Colonic mucosa (tissue), 1 donor: ENCODE measurements around the gene UBXN6.

- PRO-cap, result bidirectional peak, plus-strand start at chr19:4053016, minus-strand start at chr19:4052423; unidirectional peak, minus-strand start at chr19:4053203; unidirectional peak, minus-strand start at chr19:4053265
Measured at GRCh38 chr19:4052594-4053502, 13.9 kb downstream of the ZBTB7A start.

DNA sequence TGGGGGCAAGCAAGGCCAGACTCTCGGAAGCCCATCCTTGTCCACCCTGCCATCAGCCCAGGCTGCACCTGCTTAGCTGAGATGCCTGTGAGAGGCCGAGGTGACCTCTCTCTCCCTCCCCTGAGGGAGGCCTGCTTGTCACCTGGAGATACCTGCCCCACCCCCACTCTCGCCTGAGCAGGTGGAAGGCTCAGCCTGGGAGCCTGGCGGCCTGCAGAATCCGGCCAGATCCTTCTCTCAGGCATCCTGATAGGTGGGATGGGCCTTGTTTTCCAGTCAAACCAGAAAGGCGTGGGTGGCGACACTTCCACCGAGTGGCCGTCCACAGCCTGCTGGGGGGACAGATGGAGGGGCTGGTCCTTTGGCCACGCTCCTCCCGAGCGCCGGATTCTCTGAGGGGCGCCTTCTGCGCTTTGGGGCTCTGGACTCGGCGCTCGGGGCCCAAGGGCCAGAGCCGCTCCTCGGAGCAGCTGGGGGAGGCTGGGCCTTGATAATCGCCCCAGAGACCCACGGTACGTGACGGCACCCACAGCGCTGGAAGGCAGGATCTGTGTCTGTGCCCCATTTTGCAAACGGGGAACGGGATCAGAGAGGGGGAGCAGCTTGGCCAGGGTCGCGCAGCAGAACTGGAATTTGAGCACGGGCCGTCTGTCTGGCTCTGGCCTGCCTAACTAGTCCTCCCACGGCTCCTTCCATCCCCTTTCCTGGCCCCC lies 4.6 kb downstream of the ZBTB7A start:
- PRO-cap, result bidirectional peak, plus-strand start at position 279 of the sequence, minus-strand start at position 222 of the sequence

GRCh38 chr19:4327104-4328077 lies 11.2 kb downstream of the STAP2 start:
- PRO-cap, result no peak

DNA sequence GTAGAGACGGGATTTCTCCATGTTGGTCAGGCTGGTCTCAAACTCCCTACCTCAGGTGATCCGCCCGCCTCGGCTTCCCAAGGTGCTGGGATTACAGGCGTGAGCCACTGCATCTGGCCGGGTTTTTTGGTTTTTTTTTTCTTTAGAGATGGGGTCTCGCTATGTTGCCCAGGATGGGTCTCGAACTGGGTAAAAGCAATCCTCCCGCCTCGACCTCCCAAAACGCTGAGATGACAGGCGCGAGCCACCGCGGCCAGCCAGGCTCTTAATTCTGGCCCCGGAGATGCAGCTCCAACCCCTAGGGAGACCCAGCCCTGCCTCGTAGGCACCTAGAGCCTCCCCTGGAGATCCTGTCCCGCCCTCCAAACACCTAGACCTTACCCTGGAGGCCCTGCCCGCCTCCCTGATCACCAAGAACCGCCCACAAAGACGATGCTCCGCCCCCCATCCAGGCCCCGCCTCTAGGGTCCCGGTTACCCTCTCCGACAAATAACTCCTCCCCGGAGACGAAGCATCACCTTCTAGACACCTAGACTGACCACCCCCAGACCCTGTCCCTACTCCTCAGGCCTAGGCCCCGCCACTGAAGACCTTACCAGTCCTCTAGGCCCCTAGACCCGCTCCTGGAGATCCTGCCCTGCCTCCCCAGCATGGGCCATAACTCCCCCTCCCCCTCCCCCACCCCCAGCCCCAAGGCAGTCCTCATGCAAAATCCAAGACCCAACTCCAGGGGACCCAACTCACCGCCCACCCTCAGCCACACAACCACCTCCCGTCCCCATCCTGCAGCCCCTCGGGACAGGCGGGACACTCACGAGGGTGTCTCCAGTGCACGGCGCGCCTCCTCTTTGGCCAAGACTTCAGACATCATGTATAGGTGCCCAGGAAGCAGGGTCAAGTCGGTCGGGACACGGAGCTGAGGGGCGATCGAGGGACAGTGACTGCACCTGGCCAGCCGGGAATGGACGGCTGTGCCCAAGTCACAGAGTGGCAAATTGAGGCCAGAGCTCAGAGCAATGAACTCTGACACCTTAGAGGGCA lies 9.2 kb downstream of the STAP2 start:
- PRO-cap, result no peak

DNA sequence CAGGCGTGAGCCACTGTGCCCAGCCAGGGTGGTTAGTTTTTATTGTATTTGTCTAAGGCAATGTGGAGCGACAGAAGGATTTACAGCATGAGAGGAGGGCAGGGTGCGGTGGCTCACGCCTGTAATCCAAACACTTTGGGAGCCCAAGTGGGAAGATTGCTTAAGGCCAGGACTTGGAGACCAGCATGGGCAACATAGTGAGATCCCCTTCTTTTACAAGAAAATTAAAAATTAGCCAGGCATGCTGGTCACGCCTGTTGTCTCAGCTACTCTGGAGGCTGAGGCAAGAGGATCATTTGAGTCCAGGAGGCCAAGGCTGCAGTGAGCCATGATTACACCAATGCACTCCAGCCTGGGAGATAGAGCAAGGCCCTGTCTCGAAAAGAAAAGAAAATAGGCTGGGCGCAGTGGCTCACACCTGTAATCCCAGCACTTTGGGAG lies 2.0 kb upstream of the MPND start:
- PRO-cap, result unidirectional peak, plus-strand start at position 296 of the sequence

GRCh38 chr19:4345492-4346367 lies 2.4 kb downstream of the MPND start:
- PRO-cap, result no peak

DNA sequence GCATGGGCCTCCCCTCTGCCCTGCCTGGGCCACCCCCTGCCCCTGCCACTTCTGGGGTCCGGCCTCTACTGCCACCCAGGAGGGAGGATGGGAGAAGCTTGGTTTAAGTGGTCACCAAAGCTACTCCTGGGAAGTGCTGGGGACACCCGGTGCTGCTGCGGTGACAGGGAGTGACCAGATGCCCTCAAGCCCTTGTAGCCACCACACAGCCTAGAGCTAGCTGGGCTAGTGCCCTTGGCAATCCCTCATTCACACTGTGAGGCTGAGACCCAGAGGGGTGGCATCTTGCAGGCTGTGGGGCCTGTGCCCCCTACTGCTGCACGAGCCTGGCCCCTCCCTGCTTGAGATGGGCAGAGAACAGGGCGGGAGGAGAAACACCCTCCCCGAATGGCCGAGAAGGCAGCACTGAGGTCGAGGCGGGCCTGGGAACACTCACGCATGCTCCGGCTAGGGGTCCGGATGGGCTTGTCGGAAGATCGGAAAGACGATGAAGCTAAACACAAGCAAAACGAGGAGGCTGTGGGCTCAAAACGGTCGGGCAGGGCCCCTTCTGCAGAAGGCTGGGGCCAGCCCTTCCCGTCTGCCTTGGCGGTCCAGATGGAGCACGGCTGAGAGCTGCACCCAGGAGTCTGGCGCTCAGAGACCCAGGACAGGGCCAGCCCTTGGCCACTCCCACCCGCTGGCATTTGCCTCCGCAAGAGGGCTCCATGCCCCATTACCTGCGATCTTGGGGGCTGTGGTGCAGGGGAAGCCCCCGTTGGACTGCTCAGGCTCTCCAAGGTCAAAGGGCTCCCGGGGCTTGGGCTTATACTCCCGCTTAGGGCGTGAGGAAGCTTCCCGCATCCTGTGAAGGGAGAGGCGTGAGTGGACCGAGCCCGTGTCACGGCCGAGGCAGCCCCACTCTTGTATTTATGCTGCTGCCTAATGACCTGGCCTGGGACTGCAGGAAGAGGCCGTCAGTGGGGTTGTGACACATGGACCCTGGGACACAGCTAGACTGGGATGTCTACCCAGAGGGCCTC lies 18.8 kb downstream of the MPND start:
- PRO-cap, result no peak

- PRO-cap, result no peak
Measured at GRCh38 chr19:4365217-4365878, 22.0 kb downstream of the MPND start.

DNA sequence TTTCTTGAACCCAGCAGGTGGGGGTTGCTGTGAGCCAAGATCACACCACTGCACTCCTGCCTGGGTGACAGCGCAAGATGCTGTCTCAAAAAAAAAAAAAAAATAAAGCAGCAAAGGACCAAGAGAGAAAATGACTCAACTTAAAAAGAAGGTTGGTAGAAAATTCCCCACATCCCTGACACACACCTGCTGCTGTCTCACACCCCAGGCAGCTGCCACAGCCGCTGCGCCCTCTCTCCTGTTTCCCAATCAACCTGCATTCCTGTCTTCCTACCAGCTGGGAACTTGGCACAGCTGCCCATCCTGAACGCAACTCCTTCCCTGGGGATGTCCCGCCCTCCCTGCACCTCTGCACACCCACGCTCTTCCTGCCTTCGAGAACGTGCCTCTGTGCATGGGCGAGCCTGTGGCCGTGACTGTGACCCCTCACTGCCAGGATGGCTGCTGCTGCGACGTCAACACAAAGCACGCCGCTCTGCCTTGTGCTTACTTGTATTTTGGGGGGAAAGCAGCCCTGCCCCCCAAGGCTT lies 20.9 kb downstream of the SH3GL1 start:
- PRO-cap, result no peak

GRCh38 chr19:4396547-4397171 lies 3.7 kb downstream of the SH3GL1 start:
- PRO-cap, result no peak

DNA sequence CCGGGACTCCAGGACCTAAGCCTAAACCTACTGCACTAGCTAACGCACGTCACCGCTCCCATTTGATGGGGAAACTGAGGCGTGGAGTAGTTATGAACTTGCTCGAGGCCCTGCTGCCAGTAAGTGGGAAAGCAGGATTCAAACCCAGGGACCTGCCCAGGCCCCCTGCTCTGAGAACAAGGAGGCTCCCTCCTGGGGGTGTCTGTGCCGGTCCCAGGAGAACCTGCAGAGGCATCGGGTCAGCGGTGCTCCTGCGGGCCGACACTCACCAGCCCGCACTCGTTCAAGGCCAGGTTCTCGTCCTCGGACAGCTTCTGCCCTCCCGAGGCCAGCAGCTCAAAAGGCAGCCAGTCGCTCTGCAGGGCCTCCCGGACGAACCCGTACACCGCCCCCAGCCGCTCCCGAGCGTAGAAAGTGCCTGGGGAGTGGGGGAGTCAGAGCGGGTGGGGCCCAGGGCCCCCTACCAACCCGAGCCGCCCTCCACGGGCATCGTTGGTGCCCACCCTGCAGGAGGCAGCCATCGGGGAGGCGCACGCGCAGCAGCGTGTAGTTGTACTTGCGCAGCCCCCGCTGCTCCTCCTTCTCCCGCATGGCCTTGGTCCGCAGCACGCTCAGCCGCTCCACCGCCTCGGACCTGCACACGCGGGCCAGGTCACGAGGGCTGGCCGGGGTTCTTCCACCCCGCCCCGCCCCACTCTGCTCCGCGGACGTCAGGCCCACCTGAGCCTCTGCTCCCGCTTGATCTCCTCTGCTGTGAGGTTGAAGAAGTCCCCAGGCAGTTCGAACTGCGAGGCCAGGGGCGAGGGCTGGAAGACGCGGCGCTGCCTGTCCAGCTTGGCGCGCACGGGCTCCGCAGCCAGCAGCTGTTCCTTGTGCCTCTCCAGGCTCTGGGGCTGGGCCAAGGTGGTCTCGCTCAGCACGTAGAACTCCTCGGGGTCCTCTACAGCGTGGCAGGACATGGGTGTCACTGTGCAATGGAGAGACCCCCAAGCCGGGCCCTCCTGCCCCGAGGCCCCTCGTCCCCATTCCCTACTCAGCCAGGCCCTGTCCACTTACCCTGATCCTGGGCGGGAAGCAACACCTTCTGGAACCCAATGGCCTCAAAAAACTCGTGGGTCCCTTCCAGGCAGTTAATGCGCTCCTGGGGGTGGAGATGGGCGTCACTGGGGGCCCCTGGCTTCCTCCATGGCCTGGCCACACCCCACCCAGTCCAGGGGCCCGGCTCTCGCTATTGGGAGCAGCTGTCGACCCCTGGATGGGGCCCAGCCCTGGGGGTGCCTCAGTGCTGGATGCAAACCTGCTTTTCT lies 11.4 kb downstream of the UBXN6 start:
- PRO-cap, result no peak

- PRO-cap, result no peak
Measured at GRCh38 chr19:4453234-4454364, 4.0 kb downstream of the UBXN6 start.

DNA sequence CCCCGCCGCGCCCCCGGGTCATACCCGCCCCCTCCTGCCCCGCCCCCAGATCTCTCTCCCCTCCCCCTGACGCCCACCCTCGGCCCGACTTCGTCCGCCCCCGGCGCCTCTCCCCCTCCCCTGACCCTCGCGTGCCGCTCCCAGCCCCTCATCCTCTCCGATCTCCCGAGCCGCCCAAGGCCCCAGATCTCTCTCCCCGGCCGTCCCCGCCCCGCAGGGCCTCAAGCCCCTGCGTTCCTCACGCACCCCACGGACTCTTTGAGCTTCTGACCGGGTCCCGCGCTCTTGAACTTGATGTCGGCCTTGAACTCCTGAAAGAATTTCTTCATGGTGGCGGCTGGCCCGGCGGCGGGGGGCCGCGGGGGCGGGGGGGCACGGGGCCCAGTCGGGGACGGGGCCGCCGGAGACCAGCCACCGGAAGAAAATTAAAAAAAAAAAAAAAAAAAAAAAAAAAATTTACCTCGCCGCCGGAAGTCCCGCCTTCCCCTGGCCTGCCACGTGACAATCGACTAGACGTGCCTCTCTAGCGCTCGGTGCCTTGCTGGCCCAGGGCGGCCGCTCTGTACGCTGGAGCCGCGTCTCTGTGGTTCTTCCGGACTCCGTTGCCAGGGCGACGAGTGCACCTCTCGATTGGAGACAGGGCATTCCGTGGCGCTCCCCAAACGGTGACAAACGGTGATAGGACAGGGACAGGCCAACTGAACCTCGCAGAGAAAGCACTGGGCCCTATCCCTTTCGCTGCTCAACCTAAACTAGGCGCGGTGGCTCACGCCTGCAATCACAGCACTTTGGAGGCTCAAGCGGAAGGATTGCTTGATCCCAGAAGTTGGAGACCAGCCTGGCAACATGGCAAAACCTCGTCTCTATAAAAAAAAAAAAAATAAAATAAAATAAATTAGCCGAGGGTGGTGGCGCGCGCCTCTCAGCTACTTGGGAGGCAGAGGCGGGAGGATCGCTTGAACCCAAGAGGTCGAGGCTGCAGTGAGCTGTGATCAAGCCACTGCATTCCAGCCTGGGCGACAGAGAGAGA lies at the start of gene UBXN6:
Gene UBXN6, minus strand, starts transcription at position 426 of the 1,030 bp plus-strand sequence.
- PRO-cap, result bidirectional peak, plus-strand start at position 94 of the sequence, minus-strand start outside the sequence; bidirectional peak, plus-strand start at position 671 of the sequence, minus-strand start at position 426 of the sequence

DNA sequence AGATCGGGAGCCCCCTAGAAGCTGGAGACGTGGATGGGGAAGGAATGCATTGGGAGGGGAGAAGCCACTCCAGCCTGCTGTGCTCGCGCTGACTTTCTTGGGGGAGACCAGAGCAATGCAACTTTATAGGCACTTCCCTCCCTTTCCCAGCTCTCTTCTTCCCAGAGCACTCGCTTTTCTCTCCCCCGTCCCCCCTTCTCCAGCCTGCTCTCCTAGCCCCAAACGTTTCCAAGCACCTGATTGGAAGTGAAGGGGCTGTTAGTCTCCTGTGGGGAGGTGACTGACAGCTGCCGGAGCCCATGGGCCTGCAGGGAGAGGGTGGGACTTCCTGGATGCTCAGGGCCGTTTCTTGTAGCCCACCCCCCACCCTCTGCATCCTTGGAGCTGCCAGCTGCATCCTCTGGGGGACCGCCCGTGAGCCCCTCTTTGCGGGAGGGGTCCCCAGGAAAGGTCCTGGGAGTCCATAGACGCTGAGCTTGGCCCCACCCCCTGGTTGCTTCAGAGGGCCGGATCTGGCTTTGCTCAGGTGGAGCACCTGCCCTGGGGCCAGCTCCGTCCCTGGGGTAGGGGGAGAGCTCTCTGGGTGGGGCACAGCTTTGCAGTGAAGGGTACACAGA lies 2.5 kb downstream of the HDGFL2 start:
- PRO-cap, result no peak

DNA sequence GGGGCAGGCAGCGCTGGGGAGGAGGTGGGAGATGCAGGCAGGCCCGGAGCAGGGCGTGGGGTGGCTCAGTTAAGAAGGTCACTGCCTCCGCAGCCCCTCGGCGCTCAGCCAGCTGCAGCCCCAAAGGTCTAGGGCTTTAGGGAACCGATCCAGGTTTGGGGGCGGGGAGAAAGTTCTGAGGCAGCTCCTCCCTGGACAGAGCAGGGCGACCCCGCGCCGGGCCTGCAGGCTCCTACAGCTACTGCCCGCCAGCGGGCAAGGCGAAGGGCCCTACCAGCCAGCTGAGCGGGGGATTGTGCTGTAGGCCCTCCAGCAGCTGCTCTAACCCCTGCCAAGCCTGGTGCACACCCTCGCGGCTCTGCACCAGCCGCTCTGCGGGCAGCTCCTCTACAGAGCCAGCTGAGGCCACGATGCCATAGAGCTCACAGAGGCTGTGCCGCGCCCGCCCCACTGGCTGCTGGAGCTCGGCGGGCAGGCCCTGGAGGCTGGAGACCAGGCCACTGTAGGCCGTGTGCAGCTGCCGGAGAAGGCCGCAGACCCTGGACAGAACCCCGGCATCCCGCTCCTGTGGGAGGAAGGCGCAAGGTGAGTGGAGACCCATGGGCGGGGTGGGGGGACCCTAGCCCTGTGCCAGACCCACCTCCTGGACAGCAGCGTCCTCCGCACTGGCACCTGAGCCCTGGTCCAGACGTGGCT lies 13.9 kb downstream of the PLIN4 start:
- PRO-cap, result no peak

- PRO-cap, result no peak
Measured at GRCh38 chr19:4507874-4508242, 10.4 kb downstream of the PLIN4 start.

DNA sequence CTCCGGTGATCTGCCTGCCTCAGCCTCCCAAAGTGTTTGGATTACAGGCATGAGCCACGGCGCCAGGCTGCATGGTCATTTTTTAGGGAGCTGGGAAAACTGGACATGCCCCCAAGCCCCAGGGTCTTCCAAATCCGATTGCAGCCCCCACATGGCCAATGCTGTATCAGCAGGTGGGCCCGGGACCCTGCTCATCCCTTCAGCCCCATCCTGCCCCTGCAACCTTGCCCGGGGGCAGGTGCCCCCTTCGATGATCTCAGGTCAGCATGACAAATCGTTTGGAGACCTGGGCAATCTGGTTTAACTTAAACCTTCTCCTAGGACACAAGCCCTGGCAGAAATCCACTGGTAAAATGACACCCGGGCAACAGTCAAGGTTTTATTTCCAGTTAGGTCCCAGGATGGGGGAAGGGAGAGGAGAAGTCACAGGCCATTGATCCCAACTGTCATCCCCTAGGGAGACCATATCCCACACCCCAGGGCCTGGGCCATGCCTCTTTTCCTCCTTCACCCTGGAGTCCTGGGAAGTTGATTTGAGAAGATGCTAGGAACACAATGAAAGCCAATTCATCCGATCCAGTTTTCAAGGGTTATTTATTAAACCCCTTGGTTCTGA lies 1.7 kb upstream of the PLIN5 start:
- PRO-cap, result no peak

DNA sequence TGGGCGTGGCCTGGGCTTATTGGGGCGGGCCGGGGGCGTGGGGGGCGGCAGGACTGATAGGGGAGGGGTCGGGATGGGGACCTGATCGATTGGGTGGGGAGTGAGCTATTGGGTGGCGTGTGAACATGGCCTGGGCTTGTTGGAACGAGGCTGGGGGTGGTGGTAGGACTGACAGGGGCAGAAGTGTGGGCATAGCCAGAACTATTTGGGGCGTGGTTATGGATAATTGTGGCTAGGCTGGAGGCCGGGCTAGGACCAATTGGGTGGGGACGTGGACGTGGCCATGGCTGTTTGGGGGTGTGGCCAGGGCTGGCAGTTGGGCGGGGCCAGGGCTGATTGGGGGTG lies 3.0 kb downstream of the SEMA6B start:
- PRO-cap, result no peak

- PRO-cap, result no peak
Measured at GRCh38 chr19:4557085-4557801, 2.2 kb downstream of the SEMA6B start.

- PRO-cap, result no peak
Measured at GRCh38 chr19:4580104-4580841, 20.8 kb upstream of the SEMA6B start.